Penis (tissue), 1 donor: ENCODE results near the genes CWC15 and ENDOD1.

DNA sequence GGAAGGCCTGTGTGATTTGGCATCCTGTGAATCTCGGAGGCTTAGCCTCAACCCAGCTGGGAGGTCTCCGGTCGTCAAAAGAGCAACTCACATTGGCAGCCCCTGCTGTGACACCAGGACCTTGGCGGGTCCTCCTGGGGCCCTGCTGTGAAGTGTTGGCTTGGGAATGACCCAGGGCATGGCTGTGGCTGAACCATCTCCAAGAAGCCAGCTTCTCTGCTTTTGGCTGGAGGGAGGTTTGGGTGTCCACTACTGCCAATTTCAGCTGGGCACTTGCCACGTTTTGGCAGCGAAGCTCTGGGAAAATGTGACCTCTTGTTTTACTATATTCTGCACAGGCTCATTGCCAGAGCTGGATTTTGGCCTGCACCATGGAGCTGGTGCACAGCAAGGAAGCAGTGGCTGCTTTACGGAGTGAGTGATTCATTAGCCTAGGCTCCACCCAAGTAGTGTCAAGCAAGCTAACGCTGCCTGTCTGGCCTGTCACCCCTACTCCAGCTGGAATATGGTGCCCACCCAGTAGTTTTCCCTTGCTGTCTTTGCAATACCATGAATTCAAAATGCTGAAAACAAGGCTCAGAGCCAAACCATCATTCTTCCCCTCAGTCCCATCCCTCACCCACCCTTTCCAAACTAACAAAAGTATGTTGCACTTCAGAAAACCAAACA lies 24.3 kb upstream of the SMCO4 start:
- PRO-cap = no peak

DNA sequence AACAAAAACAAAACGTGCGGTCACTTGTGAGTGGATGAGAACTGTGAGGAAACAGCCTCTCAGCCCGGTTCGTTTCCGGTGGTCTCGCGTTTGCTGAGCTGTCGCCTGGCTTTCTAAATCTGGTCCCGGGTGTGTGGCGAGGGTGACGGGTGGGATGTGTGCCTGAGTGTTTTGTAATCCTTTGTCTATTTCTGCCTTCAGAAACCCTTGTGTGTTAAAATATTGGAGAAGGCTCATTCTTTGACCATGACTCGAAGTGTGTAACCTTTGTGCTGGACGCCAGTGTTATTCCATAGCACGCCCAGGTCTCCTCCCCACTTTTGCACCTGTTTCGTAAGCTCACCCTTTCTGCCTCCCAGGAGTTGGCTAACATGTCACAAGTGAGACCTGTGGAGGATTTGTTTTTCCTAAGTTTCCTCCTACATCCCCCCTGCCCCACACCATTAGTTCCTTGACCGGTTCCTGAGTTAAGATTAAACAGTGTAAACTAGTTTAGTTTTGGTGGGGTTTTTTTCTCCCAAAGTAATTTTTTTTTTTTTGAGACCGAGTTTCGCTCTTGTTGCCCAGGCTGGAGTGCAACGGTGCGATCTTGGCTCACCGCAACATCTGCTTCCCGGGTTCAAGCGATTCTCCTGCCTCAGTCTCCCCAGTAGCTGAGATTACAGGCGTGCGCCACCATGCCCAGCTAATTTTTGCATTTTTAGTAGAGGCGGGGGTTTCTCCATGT lies 453 bp downstream of the C11orf54 start:
- PRO-cap = bidirectional peak, plus-strand start at position 342 of the sequence, minus-strand start at position 260 of the sequence

GRCh38 chr11:93797834-93798794 lies 14.0 kb downstream of the MED17 start:
- PRO-cap = no peak

GRCh38 chr11:94130585-94131293 lies 2.1 kb downstream of the PANX1 start:
- PRO-cap = unidirectional peak, minus-strand start at chr11:94130706

- PRO-cap = bidirectional peak, plus-strand start at chr11:94544792, minus-strand start at chr11:94544593
These were observed 700 bp downstream of the FUT4 start for GRCh38 chr11:94544512-94544730.

DNA sequence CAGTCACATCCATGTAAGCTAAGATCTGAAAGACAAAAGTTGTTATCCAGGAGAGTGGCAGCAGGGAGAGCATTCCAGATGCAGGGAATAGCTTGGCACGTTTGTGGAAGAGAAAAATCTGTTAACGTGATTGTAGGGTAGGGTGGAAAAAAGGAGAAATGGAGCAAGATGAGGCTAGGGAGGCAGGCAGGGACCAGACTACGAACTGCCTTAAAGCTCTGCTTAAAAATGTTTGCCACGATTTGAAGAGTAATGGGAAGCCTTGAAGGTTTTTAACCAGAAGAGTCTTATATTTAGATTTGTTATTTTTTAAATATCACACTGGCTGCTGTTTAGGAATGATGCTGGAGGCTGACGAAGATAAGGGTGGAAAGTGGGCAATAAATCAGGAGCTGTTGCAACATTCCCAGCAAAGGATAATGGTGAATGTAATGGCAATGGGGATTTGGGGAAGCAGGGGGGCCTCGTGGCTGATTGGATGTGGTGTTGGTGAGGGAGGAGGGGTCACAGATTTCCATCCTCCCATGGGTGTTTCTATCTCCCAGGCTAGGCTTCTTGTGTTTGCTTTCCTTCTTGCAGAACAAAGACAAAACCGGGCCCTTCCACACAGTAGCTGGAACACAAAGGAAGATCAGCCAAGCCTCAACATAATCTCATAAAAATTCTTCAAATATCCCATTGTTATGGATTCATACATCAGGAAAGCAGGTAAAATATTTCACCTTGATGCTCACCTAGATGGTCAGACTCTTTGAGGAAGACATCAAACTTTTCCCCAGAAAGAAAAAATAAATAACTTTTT lies 80.7 kb downstream of the PIWIL4 start:
- PRO-cap = no peak

GRCh38 chr11:94650072-94650574 lies 83.0 kb downstream of the PIWIL4 start:
- PRO-cap = no peak

- PRO-cap = no peak
These were observed 10.3 kb downstream of the AMOTL1 start for GRCh38 chr11:94778367-94778985.

DNA sequence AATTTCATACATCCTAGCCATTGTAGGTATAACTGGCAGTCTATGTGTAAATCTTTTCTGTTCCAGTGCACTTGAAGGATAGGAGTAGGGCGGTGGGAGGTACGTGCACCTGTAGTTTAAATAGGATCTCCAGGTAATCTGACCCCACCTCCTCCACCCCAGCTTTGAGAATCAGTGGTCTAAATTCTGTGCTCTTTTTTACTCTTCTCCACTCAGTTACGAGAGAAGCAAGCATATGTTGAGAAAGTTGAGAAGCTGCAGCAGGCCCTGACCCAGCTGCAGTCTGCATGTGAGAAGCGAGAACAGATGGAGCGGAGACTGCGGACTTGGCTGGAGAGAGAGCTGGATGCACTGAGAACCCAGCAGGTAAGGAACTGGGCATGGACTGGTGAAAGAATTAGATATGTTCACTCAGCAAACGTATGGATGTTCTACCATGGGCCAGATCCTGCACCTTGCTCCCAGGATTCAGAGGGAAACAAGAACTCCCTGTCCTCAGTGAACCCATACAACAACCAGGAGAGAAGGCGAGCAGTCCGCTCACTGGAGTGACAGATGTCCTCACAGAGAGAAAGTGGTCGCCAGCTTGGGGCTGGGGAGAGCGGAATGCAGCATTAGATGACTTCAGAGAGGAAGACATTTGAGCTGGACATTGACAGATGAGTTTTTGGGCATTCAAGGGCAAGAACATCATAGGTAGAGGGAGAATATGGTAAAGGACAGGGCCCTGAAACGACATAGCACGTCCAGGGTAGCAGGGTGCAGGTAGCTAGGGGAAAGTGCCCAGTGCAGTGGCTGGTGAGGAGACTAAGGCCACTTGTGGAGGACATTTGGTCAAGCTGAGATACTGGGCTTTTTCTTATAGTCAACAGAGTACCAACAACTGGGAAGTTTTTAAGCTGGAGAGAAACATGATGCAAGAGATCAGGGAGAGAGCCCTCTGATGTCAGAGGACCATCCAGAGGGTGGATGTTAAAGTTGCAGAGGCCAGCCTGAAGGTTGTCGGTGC lies 85.9 kb downstream of the AMOTL1 start:
- PRO-cap = no peak

DNA sequence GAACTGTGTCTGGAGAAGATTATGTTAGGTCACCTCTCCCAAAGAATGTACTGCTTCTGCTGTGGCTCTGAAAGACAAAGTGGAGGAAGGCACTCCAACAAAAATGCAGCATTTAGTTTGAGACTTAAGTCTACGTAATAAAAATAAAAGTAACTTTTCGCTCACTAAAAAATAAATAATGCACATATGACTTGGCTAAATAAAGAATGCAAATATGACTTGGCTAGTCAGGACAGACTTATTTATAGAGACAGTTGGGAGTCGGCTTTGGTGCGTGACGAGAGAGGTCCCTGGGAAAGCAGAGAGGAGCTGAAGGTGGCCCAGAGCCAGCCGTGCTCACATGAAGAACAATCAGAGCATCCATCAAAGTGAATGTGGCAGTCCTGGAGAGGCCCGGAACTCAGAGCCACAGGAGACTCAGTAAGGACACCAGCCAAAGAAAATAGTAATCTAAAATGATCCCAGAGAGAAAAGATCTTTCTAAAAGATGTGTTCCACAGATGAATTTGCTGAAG lies 35.0 kb downstream of the CWC15 start:
- PRO-cap = no peak

DNA sequence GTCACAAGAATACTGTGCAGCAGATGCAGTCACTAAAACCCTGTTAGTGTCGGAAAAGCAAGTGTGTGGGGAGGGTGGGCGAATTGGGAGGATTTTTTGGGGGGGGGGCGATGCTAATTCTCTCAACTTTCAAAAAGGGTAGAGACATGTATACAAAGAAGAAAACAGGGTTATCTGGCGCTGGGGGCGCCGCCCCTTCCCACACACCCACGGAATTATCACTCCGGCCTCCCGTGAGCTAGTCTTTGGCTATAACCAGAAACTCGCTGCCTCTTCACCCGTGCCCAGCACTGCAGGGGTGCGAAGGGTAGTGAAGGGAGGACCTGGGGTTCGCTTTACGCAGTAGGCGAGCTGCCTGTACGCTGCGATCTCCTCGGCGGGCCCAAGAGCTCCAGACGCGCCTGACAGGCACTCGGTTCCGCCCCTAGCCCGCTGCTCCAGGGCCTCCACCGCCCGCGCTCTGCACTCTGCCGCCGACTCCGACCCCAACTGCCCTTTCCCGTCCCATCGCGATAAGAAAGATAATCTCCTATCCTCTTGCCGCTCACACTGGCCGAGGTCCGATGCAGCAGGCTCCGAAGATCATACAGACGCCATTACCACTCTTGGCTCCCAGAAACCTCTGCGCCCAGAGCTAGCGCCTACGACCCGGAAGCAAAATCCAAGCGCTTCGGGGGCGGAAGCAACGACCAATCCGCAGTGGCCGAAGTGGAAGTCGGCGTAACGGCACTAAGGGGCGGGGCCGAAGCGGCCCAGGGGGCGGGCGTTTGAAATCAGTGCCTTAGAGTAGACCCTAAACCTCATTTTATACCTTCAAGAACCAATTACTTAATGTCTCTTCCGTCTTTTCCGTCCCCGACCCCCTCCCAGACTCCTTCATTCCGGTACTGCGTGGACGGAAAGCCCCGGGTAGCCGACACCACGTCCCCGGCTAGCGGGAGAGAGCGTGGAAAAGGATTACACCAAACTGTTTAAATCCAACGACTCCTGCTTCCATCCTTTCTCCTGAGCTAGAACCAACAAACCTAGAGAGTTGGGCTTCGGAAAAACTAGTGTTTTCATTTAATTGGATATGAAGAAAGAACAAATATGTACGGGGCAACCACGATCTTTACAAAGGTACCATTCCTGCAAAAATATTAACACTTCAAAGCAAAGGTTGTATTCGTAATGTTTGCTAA lies at the start of gene CWC15:
CWC15 (minus strand) TSS at position 607 of the 1,181 bp plus-strand sequence.
- PRO-cap = bidirectional peak, plus-strand start at position 732 of the sequence, minus-strand start at position 628 of the sequence

DNA sequence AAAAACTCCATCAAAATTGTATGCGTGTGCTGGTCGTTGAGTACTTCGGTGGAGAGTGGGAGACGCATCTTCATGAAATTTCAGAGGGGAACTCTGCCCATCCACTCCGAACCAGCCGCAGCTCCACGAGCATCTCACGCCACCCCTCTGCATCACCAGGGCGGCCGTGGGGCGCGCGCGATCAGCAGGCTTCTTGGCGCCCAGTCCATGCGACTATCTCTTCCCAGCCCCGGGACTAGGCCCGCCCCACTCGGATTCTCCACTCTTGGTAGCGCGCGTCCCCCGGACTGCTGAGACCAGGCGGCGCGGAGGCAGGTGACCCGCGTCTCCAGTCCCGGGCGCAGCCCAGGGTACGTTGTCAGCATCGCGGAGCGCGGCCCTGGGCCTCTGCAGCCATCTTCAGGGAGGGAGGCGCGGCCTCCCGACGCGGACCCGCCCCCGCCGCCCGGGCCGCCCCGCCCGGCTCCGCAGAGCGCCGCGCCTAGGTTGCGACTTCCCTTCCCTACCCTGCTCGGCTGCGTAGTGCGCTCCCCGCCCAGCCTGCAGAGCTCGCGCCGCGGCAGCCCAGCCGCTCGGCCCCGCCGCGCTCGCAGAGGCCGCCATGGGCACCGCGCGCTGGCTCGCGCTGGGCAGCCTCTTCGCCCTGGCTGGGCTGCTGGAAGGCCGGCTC lies at the start of gene ENDOD1:
ENDOD1 (plus strand) TSS at position 520 of the 670 bp plus-strand sequence.
- PRO-cap = bidirectional peak, plus-strand start at position 158 of the sequence, minus-strand start at position 136 of the sequence; bidirectional peak, plus-strand start at position 545 of the sequence, minus-strand start at position 389 of the sequence

GRCh38 chr11:95108942-95109753 lies 19.5 kb downstream of the ENDOD1 start:
- PRO-cap = no peak

DNA sequence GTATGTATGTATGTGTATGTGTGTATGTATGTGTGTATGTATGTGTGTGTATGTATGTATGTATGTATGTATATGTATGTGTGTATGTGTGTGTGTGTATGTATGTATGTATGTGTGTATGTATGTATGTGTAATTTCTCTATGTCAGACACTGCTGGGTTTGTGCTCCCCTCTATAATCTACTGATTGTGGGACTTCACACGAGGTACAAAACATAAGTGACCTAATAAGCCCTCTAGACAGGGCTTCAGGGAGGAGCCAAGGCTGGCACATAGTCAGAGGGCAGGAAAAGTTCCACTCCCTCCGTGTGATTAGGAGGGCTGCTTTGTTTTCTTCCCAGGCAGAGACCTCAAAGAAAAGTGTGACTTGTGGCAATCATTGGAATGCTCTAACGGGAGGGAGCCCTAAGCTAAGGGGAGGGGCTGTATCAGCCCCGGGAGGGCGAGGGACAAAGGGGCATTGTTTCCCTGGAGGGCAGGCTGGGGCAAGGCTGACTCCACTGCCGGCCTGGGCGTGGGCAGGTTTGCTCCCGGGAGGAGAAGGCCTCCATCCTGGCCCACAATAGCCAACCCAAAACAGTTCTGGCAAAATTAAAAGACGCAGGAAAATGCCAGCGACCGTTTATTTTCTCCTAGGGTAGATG lies 59.9 kb downstream of the ENDOD1 start:
- PRO-cap = unidirectional peak, plus-strand start at position 499 of the sequence

DNA sequence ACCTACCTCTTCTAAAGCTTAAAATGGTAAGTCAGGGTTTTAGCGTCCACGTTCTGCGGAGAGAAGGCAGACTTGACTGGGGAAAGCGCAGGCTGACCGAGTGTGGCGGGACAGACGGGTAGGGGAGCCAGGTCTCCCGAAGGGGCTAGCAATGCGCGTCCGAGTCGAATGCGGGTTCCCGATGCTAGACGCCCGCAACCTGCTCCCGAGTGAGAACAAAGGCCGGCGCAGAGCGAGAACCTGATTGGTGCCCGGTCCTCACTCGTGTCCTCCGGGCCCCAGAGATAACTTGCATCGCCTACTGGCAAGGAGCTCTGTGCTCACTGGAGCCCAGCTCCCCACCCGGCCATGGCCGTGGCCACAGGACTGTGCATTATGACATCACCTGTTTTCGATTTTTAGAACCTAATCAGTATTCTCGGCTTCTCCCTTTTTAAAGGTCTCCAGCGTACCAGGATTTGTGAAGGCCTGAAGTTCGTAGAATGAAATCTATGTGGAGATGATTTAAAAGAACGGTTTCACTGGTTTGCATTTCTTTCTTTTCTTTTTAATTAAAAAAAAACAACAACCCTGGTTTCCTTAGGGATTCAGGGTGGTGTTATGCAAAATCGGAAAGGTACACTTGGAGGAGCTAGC lies 1.3 kb upstream of the SESN3 start:
- PRO-cap = unidirectional peak, minus-strand start at position 170 of the sequence; unidirectional peak, minus-strand start at position 350 of the sequence

- PRO-cap = no peak
These were observed 212.2 kb upstream of the SESN3 start for GRCh38 chr11:95443307-95443569.

DNA sequence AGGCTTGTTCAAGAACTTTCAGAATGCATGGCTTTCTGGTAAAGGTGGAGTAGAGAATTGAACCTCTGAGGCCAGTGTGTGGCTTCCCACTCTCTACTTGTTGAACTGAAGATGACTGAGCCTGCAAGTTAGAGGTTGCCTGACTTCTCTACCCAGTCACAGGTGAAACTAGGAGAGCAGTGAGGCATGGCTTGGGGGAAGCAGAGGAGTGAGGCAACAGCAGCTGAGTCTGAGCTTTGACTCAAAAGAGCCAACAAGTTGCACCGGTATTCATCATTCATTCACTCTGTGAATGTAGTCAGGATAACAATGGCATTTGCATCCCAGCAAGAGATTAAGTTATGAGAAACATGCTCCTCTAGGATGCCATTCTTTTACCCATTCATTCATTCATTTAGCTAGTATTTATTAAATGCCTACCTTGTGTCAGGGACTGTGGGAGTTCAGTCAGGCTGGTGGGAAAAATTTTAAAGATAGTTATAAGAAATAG lies 256.5 kb upstream of the SESN3 start:
- PRO-cap = no peak

GRCh38 chr11:95508109-95508602 lies 277.2 kb upstream of the SESN3 start:
- PRO-cap = no peak

DNA sequence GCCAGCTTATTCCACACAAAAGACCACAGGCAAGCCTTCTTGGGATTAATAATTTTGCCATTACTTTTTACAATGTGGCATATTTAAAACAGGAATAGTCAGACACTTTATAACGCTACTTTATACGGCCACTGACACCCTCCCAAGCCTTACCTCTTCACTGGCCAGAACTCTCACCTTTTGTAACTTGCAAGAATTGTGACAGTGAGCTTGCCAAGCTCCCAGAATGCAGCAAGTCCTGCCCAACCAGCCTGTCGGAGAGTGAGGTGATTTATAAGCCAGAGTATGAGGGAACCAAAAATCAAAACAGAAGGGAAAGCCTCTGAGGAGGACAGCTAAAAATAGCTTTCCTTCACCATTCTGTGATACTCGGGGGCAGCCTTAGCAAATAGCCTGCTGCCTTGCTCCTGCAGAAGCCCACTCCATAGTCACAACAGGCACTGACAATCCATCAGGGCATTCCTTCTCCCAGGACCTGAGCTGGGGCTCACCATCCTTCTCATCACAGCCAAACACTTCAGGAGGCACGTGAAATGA lies 229.7 kb downstream of the FAM76B start:
- PRO-cap = no peak

- PRO-cap = no peak
These were observed 211.8 kb downstream of the FAM76B start for GRCh38 chr11:95577712-95578206.